Measurements from ENCODE around the gene QKI.

DNA sequence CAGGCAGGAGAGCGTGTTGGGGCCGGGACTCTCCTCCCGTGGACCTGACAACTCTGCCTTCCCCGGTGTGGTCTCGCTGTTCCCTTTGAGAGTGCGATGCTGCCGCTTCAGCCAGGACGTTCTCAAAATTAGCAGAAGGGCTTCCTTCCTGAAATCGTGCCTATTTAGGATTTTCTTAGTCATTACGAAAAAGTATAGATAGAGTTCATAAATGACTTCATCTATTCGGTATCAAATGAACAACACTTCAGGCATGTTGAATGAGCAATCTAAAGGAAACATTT lies 104.8 kb upstream of the QKI start:
- PRO-cap: no peak
- RAMPAGE, long total RNA, 4 experiments: no peak in any of the 4 experiments

DNA sequence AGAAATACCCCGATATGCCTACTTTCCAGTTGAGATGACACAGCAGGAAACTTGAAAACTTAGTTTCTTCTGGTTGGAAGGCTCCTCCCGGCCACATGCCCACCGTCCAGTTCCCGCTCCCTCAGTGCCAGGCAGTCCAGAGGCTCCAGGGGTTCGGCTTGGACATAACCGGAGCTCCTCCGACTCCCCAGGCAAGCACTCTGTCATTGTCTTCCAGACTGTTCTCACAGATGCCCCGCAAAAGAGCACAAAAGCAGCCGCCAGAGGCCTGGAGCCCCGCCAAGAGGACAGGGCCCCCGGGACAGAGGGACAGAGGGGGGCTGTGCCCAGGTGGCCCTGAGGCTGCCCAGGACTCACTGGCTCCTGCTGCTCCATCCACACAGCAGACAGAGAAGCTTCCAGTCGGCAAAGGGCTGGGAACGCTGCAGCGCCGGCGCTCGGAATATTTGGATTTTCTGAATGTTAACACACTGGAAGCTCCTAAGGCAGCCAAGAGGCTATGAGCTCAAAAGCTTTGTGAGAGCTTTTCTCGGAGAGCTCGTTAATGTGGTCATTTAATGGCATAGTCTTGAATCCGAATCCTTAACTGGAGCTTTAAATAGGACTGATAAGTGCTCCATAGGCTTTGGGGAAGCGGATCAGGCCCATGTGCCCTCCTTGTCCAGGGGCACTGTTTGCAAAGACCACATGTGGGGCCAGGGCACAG lies 68.0 kb upstream of the QKI start:
- PRO-cap: no peak
- RAMPAGE, long total RNA, 4 experiments: no peak in any of the 4 experiments

GRCh38 chr6:163393896-163394267 lies 20.6 kb upstream of the QKI start:
- PRO-cap: no peak
- RAMPAGE, long total RNA, 4 experiments: no peak in any of the 4 experiments

DNA sequence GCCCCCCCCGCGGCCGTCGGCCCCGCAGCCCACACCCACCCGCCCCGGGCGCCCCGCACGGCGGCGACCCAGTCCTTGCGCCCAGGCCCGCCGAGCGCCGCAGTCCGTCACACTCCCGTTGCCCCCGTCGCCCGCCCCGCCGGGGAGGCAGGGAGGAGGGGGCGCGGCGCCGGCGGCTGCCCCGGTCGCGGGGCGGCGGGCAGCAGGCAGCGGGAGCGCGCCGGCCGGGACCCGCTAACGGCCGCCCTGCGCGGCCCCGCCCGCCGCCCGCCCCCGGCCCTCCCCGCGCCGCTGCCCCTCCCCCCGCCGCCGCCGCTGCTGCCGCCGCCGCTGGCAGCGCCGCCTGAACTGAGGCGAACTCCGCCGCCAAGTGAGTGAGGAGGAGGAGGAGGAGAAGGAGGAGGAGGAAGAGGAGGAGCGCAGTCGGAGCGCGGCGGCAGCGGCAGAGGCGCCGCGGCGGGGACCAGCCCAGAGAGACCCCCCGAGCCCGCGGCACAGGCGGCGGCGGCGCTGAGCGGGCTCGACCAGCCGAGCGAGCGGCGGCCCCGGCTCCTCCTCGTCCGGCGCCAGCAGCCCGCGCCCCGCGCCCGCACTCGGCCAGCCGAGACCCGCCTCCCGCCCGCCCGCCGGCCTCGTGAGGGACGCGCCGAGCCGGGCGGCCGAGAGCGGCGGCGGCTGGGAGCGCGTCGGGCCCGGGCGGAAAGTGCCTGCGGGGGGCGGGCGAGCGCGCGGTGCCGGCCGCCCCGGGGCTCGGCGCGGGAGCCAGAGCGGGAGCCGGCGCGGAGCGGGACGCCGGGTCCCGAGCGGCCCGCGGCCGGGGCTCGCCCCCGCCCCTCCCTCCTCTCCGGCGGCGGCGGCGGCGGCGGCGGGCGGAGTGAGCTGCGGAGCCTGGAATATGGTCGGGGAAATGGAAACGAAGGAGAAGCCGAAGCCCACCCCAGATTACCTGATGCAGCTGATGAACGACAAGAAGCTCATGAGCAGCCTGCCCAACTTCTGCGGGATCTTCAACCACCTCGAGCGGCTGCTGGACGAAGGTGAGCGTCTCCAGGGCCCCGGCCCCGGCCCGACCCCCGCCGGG lies at the start of gene QKI:
Gene QKI (plus strand): TSS at position 420 of the 1,081 bp plus-strand sequence.
- PRO-cap: bidirectional peak, plus-strand start at position 422 of the sequence, minus-strand start at position 350 of the sequence; bidirectional peak, plus-strand start at position 662 of the sequence, minus-strand start at position 558 of the sequence
- RAMPAGE, long total RNA, 4 experiments: start-site peak on the plus strand in 2 of 4 experiments, centred at positions 311 to 936 of the sequence, 16 to 170 reads per replicate

- PRO-cap: no peak
- RAMPAGE, long total RNA, 4 experiments: no peak in any of the 4 experiments
These were observed 18.2 kb downstream of the QKI start for GRCh38 chr6:163432400-163433388.

DNA sequence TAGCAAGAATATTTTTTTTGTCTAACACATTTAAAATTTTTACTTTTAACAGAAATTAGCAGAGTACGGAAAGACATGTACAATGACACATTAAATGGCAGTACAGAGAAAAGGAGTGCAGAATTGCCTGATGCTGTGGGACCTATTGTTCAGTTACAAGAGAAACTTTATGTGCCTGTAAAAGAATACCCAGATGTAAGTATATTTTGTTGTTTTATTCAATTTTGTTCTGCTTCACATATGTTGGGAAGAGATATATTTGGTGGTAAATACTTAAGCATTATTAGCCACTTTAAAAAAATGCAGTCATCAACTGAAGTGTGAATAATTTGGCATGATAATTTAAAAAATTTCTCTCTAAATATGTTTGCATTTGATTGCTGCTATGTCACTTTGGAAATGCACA lies 40.7 kb downstream of the QKI start:
- PRO-cap: no peak
- RAMPAGE, long total RNA, 4 experiments: start-site peak on the plus strand in 1 of 4 experiments, centred at position 149 of the sequence, 20 reads per replicate

DNA sequence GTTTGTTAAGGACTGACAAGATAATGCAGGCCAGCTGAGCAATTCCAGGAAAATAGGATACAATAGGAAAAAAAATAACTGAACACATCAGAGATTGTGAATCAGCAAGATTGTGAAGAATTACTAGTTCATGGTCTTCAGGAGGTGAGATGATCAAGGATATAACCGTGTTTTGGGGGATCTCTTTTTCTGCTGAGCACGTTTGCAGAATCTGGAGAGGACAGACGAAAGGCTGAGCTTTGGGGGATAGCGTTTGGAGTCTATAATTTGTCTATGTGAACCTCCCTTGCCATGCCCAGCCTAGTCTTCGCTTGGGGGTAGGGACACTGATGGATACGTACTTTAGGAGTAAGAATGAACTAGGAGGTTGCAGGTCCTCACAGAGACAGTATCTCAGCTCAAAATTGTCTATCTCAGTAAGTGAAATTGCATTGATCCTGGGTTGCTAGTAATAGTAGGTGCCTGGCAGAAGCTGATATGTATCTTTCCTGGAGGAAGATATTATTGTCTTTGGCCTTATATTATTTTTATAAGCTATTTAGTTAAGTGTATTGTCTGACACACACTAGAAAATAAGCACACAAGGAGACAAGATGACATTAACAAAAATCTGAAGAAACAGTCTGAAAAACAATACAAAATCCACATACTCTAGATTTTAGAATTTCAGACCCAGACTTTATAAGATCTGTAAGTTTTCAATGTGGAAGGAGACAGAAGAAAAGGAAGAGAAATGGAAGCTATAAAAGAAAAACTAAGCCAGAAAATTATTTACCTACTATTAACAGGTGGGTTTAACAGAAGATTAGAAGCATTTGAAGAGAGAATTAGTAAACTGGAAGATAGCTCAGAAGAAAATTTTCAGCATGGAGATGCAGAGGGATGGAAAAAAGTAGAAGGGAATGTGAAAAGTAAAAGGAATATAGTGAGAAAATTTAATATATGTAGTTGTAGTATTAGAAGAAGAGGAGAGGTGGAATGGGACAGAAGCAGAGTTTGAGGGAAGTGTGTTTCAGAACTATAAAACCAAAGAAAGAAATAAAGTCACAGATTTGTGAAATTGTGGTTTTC lies 55.8 kb downstream of the QKI start:
- PRO-cap: no peak
- RAMPAGE, long total RNA, 4 experiments: no peak in any of the 4 experiments

- PRO-cap: no peak
- RAMPAGE, long total RNA, 4 experiments: no peak in any of the 4 experiments
These were observed 57.9 kb downstream of the QKI start for GRCh38 chr6:163472269-163473036.

GRCh38 chr6:163513354-163514331 lies 99.1 kb downstream of the QKI start:
- PRO-cap: no peak
- RAMPAGE, long total RNA, 4 experiments: no peak in any of the 4 experiments

DNA sequence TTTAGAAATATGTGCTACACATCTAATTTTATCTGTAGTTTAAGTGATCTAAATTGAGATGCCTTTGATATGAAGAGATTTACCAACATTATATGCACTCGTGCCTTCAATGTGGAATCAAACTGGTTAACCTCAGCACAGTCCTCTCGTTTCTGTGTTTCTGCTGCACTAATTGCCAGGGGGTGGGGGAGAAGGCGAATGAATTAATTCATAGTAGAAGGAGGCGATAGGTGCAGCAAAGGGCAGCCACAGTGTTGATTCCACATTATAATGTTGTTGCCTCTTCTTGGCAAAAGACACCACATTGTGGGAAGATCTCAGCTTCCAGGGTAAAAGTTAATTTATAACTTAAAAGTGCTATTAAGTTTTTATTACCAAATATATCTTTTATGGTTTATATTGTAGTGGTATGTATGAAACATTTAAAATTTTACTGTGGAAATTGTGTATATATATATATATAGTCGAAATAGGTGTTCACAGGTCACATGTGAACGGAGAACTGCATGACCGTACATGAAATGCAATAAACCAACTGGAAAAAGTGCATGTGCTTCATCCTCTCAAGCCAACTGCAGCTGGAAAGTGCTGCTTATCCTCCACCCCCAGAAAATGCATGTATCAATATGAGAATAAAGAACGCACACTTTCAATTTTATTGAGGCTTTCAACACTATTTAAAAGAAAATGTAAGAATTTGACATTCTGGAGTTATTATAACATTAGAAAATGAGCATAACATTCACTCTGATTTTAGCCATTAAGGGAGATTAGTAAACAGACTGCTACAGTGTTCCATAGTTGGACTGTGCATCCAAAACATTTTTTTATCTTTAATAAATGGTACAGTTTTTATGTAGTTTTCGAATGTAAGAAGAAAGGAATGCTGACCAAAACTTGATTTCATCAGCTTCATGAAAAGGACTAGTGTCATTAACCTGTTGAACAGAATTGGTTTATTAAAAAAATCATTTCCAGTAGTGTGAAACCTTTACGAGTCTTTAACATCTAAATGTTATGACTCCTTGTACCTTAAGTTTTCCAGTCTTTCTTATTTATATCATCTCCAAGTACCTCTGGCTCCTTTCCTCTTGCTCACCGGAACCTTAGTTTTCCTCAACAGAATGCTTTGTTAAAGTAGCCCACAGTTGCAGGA lies 162.0 kb downstream of the QKI start:
- PRO-cap: no peak
- RAMPAGE, long total RNA, 4 experiments: no peak in any of the 4 experiments

GRCh38 chr6:163745682-163746238 lies 331.2 kb downstream of the QKI start:
- PRO-cap: no peak
- RAMPAGE, long total RNA, 4 experiments: no peak in any of the 4 experiments

- PRO-cap: no peak
- RAMPAGE, long total RNA, 4 experiments: no peak in any of the 4 experiments
These were observed 690.9 kb downstream of the QKI start for GRCh38 chr6:164105485-164105678.

DNA sequence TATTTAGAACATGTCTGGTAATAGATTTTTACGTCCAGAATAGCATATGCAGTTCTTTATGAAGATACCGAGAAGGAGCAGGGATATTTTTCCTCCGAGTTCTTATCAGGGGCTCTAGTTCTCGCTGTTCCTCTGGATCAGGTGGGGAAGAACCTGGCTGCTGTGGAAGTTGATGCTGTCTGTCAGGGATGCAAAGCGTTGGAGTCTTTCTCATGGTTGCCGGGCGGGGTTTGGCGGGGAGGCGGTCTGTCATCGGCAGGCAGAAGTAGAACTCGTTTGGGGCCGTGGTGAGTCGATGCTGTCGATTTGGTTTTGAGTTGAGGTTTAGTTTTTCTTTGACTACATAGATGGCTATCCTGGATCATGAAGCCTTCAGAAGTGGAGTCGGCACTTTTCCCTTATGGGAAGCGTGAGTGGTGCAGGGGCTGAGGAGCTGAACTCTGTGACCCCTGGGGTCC lies 691.2 kb downstream of the QKI start:
- PRO-cap: no peak
- RAMPAGE, long total RNA, 4 experiments: no peak in any of the 4 experiments

GRCh38 chr6:165660879-165661842 lies 1.9 kb downstream of the PDE10A start:
- PRO-cap: unidirectional peak, plus-strand start at chr6:165661630
- RAMPAGE, long total RNA, 4 experiments: no peak in any of the 4 experiments

GRCh38 chr6:166235400-166235730 lies 67.7 kb upstream of the TBXT start:
- PRO-cap: no peak
- RAMPAGE, long total RNA, 4 experiments: no peak in any of the 4 experiments

- PRO-cap: no peak
- RAMPAGE, long total RNA, 4 experiments: no peak in any of the 4 experiments
These were observed 8.8 kb downstream of the SFT2D1 start for GRCh38 chr6:166333417-166334068.

- PRO-cap: no peak
- RAMPAGE, long total RNA, 4 experiments: start-site peak on the minus strand in 1 of 4 experiments, at chr6:166339812-166340116 at its widest, 24 reads per replicate
These were observed 2.5 kb downstream of the SFT2D1 start for GRCh38 chr6:166339728-166340357.

DNA sequence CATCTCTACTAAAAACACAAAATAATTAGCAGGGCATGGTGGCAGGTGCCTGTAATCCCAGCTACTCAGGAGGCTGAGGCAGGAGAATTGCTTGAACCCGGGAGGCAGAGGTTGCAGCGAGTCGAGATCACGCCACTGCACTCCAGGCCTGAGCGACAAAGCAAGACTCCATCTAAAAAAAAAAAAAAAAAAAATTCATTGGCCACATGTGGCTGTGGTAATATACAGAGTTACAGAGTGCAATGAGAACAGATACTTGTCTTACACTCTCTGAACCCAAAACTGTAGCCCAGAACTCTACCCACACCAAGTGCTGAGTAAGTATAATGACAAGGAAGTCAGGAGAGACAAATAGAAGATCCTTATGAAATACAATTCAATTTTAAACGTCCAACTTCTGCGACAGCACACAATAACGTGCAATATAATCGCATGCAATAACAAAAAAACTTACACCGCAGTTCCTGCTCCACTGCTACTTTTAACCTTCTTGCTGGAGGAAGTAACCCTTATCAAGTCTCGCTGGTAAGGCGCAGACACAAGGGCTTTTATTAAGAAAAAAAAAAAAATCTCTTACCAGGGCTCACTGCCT lies 974 bp downstream of the SFT2D1 start:
- PRO-cap: no peak
- RAMPAGE, long total RNA, 4 experiments: no peak in any of the 4 experiments

DNA sequence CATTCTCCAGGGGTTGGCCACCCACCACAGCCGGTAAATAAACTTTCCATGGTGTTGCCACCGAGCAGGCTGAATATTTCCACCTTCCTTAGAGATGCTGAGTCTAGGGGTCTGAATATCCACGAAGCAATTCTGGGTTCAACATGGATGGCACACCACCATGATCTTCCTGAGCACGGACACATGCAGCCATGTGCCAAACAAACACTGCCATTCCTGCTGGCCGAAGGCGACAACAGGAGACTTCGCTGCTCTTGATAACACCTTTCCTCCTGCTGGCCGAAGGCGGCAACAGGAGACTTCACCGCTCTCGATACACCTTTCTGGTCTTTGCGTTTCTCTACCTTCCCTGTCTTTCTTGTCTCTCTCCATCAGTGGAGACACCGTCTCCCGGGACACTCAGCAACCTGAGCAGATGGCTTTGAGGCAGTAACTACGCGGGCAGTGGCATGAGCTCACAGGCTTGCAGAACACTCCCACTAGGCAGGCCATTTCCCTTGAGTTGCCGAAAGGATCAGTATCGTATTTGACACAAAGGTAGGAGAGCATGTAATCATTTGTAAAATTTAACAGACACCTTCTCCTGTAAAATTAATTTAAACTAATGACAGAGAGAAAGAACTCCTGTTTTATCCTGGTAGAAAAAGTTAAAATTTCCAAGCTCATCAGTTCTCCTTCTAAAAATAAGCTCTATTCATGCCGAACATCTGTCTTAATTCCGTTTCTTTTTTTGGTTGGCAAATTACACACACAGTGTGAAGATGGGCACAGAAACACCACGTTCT lies 55.0 kb upstream of the MPC1 start:
- PRO-cap: no peak
- RAMPAGE, long total RNA, 4 experiments: no peak in any of the 4 experiments

- PRO-cap: no peak
- RAMPAGE, long total RNA, 4 experiments: start-site peak on the minus strand in 1 of 4 experiments, at chr6:166590878-166591330 at its widest, 7 reads per replicate
These were observed 4.7 kb upstream of the RAMACL start for GRCh38 chr6:166590986-166591736.